ENCODE results near the gene ZBTB7C.

GRCh38 chr18:48031063-48031392 lies 100.6 kb upstream of the SMAD2 start:
- PRO-cap = no peak

DNA sequence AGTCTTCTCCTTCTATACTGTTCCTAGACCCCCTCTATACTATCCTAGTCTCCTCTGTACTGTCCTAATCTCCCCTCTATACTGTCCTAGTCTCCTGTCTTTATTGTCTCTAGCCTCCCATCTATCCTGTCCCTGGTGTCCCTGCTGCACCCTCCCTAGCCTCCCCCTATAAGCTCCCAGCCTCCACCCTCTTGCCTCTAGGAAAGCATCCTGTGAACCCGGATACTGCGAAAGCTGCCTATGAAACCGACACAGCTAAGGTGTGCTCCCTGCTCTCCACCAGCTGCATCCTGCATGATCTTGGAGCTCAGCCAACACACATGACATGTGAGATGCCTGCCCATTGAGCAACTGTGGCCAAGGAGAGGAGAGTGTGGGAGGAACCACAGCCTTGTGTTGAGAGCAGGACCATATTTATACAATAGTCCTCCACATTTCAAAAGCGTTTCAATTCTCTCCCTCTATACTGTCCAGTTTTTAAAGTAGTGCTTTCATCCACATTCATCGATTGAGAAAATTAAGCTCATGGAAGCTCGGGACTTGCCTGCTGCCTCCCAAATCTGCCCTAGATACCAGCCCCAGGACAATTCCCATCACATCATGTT lies 187.0 kb downstream of the ZBTB7C start:
- PRO-cap = no peak

DNA sequence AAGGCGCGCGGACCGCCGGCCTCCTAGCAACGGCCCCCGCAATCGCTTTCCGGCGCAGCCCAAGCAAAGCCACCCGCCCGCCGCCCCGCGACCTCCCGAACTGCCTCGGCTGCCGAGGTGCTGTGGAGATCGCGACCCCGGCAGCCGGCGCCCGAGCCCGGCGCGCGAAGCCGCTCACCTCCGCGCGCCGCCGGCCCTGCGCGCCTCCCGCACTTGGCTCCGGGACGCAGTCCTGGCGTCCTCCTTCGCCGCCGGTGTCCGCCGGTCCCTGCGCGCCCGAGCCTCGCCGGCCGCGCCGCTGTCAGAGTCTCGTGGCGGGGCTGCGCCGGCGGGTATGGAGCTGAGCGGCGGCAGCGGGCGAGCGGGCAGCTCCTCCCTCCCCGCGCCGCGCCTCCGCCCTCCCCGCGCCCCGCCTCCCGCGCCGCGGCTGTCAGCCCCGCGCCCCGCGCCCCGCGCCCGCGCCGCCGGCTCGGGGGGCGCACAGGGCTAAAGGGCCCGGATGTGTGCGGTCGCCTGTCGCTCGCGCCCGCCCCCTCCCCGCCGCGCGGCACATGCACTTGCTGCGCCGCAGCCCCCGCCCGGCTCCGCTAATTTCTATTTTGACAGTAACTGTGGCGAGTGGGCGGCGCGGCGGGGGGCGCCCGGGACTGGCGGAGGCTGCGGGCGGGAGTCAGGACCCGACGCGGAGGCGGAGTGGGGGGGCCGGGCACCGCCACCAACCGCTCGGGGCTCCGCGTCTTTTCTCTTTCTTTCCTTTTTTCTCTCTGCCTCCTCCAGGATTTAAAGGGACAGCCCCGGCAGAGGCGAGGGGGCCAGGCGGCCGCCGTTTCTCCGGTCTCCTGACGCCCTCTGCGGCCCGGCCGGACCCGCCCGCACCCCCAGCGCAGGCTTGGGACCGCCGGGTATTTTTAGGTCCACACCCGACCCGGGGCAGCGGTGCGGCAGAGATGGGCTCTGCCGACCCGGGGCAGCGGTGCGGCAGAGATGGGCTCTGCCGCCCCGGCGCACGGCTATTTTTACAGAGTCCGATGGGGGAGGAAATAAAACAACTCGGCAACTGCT lies at the start of gene ZBTB7C:
Gene ZBTB7C (minus strand): TSS at position 336 of the 1,062 bp plus-strand sequence.
- PRO-cap = unidirectional peak, minus-strand start at position 336 of the sequence

- PRO-cap = no peak
These were observed 32.5 kb upstream of the ZBTB7C start for GRCh38 chr18:48441675-48442127.

- PRO-cap = bidirectional peak, plus-strand start at chr18:48540750, minus-strand start at chr18:48540677; bidirectional peak, plus-strand start at chr18:48541185, minus-strand start at chr18:48540934
These were observed 1.6 kb downstream of the CTIF start for GRCh38 chr18:48540271-48541009.

DNA sequence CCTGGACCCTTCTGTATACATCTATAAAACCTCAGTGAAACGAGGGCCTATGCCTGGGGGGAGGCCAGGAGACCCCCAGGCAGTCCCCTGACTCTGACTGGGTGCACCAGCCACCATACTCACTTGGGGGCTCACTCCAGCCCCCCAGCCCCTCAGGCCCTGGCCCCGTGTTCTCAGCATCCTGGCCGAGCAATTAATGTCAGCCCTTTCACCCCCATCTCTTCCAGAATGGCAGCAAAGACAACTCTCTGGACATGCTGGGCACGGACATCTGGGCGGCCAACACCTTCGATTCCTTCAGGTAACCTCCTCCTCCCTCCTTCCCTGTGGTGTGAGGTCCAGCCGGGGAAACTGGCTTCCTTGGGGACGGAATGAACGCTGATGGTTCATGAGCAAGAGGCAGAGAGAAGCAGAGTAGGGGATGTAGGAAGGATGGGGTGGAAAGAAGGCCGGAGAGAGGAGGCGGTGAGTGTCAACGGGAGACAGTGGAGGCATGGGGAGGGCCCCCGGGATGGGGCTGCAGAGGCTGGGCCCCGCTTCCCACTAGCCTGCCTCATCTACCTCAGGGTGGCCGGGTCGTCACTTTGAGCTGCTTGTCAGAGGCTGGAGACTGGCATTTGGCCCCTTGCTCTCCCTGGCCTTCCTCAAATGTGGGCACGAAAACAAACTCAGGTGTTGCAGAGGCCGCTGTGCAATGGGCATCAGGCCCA lies 124.8 kb downstream of the CTIF start:
- PRO-cap = no peak

DNA sequence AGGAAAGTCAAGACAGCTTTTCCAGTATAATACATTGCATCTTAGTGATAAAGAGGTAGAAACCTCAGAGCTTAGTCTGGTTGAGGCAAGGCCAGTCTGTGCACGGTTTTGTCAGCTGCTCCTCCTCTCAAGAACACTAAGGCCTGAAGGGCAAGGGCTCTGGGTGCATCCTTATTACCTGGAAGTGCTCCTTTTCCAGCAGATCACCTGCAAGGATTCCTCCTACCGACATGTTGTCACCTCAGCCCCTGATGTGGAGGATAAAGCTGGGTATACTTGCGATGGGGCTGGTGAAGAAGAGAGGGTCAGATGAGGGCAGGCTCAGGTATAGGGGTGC lies 149.2 kb downstream of the CTIF start:
- PRO-cap = no peak

DNA sequence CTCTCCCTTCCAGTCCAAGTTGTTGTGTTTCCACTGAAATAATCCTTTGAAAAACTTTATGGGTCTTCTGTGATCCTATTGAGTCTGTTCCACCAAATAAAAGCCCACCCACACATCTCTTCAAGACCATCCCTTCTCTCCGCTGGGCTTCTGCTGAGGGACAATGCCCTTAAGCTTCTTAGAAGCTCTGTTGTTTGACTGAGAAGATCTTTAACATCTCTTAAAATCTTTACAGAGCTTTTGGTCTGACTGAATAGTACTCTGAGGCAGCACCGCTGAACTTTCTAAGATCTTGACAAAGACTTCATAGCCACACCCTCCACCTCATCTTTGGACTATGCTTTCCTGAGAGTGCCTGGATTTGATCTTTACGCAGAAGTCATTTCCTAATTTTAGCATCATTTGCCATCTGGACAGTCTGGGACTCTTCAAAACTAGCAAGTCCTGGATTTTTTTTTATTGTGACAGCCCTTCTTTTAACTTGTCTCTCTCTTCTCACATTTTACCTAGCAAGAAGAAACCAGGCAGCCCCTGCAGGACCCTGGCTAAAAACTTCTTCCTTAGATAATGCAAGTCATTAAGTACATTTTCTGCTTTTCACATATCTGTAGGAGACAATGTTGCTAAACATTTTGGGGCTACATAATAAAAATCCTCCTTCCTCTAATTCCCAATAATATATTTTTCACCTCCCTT lies 188.8 kb downstream of the CTIF start:
- PRO-cap = bidirectional peak, plus-strand start at position 398 of the sequence, minus-strand start at position 255 of the sequence

DNA sequence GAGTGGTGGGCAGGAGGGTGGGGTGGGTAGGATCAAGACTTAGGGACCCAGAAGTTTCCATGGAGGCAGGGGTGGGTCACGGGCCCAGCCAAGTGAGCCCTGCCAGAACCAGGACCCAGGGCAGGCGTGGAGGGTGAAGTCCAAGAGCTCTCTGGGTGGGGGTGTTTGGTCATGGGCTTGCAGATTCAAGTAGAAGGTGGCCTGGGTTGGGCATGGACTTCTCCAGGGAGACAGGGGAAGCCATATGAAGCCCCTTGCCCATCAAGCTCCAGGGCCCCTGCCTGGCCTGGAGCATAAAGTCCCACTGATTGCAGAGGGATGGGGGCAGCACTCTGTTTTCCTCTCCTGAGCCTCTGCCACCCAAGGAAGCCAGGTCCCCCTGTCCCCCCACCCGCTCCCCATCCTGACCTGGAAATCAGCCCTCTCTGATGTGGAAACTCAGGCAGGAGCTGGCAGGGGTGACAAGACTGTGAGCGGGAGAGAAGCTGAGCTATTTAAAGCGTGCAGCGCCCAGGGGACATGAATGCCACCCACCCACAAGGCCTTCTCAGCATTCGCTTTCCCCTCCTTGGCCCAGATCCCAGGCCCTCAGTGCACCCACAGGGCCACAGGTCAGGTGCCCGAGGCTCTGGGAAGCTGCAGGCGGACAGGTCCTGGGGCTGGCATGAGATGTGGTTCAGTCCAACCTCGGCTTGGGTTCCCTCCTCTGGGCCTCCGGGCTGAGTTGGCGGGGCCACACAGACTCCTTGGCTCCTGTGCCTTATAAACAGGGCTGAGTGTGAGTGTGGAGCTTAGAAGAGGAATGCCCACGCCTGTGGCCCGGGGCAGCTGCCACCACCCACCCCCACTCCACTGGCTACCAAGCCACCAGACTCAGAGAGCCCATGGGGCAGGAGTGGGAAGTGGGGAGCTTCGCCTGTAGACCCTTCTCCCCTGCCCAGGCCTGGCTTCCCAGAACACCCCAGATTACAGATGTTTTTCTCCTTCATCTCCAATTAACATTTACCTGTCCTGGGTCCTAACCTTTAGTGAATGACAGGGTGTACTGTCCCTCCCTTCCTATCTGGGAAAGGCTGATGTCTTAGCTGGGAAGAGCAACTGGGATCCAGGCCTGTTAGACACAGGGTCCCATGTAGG lies 168.4 kb downstream of the SMAD7 start:
- PRO-cap = no peak

DNA sequence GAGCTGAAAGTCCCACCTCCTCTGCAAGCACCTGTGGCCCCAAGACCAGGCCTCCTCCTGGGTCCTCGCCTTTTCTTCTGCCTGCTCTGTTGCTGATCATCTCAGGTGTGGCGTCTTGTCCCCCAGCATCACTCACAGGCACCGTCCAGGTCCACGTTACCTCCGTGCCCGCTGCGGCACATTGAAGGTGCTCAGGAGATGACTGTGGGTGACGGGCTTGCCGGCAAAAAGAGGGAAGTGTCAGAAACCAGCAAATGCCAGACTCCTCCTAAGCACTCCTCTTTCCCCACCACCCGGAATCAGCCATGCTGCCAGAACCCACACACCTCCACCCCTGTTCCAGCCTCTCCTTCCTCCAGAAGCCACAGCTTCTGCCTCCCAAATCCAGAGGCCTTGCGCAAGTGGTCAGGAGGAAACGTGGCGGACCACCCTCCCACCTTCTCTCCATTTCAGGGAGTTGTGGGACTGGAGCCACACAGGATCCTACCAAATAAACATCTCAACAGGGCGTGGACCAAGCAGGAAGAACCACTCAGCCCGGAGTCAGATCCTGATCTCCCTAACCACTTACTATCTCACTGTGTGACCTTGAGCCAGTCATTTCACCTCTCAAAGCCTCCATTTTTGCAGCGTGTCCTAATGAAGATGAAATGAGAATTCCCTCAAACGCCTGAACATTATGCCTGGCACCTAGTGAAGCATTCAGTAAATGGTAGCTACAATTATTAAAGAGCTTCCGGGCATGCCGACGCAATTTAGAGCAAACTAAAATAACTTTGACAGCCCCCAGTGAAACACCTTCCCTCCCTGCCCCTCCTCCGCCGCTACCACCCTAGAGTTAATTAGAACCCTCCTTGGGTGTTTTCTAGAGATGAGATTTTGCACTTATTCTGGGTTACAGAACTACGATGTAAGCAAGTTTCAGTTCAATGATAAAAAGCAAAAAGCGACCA lies 33.0 kb downstream of the SMAD7 start:
- PRO-cap = no peak

- PRO-cap = bidirectional peak, plus-strand start at chr18:48922867, minus-strand start at chr18:48922791; bidirectional peak, plus-strand start at chr18:48923151, minus-strand start at chr18:48923086
These were observed 28.0 kb downstream of the SMAD7 start for GRCh38 chr18:48922519-48923322.

DNA sequence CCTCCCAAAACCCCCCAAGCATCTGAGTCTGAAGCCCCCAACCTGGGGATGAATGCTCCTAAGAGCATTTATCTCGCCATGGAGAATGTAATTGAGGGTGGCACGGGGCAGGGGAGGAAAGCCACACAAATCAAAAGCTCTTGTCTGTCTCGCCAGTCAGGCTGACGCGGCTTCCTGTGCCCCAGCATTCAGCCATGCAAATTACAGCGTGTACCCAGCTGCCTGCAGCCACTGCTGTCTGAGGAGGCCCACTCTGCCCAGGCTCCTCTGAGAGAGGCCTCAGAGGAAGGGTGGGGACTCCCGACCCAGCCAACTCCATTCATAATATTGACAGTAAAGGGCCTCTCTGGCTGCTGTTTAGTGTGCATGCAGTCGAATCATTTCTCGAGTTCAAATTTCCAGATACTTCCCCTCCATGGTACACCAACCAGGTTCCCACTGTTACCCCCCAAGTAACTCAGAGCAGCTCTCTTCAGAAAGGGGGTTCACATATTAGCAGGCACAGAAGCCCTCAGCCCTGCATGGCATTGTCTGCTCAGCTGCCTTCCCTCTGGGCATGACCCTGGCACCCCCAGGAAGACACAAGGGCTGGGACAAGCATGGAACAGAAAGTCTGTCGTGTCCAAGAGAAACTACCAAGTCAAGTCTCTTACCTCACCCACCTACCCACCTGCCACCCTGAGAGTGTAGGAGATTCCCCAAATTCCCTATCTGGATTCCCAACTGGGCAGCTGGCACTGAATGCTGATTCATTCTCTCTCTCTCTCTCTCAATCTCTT lies 21.8 kb downstream of the SMAD7 start:
- PRO-cap = unidirectional peak, plus-strand start at position 231 of the sequence; unidirectional peak, minus-strand start at position 317 of the sequence

DNA sequence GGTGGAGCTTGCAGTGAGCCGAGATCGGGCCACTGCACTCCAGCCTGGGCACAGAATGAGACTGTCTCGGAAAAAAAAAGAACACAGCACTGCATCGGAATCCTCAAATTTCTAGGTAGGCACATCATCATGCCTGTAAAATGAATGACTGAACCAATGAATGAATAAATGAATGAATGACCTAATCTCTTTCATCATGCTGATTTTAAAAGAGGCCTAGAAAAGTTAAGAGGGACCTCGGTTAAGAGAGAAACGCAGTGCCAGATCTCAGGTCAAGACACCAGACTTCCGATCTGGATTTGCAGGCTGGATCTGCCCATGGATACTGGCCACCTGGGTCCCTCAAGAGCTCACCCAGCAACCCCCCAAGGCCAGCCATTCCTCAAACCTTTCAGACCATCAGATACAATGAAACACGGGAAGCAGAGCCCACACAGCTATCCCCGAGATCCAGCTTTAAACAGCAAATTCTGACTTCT lies 5.3 kb downstream of the SMAD7 start:
- PRO-cap = bidirectional peak, plus-strand start at position 248 of the sequence, minus-strand start at position 54 of the sequence

DNA sequence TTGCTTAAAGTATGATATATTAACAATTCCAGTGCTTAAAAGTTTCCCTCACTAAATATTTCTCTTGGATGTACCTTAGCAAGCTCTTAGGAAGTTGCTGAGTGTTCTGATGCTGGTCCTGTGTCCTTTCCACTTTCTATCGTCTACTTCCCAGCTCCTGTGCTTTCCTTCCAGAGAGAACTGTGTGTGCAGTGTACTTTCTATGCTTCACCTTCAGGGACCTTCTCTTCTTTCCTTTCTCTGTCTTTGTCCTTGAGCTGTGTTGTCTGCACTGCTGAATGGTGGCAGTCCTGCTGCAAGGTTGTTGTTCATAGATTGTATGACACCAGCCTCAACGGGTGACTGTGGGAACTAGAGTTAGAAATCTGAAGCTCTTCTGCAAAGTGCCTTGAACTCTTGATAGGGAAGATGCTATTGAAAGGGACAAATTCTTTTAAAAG lies 90.1 kb upstream of the SMAD7 start:
- PRO-cap = no peak

- PRO-cap = no peak
These were observed 4.9 kb upstream of the DYM start for GRCh38 chr18:49465265-49465829.

DNA sequence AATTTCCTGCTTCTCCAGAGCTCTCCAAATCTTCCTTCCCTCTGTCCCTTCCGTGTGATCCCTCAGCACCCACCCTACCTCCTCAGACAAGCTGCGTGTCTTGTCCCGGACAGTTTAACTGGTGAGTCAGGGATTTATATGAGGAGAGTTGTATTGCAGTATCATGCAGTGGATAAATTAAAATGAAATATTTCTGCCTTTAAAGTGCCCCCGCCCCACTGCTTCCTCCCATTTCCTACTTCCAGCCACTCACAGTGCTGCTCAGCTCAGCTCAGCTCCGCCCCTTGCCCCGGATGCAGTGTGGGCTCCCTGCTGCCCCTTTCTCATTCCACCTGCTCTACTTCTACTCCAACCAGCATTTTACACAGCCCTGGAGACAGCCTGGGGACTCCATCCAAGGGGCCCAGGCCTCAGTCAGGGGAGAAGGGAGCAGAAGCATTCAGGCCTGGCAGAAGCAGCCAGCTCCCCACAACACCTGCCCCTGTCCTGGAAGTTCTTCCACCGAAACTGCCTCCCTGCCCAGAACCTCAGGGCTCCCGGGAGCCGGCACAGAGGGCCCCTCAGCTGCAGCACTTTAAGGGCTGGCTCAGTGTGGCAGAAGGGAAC lies 102.1 kb downstream of the LIPG start:
- PRO-cap = no peak

GRCh38 chr18:49832247-49832708 lies 18.9 kb upstream of the ACAA2 start:
- PRO-cap = no peak

DNA sequence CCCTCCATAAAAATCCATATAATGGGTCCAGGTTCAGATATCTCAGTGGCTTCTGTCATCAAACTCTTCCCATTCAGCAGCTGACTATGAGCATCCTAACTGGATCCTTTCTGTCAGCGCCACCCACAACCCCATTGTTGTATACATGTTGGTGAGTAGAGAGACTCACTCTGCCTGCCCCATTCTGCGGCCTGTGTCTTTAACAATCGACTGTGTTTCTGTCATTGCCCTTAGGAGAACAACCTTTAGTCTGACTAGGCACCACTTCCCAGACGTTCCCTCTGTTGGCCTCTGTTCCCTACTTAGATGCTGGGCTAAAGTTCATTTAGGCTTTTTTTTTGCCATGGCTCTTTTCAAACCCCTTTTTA lies 20.4 kb upstream of the ACAA2 start:
- PRO-cap = no peak

DNA sequence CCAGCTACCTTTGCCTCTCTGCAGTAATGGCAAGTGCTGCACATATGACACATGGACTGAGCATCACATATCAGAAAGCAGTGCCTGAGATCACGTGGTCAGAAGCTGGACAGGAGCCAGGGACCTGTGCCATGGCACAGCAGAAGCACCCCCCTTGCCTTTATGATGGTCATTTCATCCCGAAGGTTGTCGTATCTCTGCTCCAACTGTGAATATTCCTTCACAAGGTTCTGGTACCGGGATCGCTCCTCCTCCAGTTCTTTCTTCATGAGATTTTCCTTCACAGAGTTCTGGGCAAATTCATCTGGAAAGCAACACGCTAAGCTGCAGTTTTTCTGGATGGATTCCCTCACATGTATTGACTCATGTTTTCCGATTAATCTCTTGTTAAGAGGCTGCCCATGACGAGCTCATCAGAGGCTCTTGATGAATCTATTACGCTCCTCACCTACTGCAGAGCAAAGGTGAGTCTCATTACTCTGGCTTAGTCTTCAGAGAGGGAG lies 65.5 kb upstream of the ACAA2 start:
- PRO-cap = no peak

- PRO-cap = no peak
These were observed 125.5 kb upstream of the ACAA2 start for GRCh38 chr18:49938823-49939148.